Peyer's patch (tissue), 4 donors: Measurements from ENCODE around the gene TMEM106A.

DNA sequence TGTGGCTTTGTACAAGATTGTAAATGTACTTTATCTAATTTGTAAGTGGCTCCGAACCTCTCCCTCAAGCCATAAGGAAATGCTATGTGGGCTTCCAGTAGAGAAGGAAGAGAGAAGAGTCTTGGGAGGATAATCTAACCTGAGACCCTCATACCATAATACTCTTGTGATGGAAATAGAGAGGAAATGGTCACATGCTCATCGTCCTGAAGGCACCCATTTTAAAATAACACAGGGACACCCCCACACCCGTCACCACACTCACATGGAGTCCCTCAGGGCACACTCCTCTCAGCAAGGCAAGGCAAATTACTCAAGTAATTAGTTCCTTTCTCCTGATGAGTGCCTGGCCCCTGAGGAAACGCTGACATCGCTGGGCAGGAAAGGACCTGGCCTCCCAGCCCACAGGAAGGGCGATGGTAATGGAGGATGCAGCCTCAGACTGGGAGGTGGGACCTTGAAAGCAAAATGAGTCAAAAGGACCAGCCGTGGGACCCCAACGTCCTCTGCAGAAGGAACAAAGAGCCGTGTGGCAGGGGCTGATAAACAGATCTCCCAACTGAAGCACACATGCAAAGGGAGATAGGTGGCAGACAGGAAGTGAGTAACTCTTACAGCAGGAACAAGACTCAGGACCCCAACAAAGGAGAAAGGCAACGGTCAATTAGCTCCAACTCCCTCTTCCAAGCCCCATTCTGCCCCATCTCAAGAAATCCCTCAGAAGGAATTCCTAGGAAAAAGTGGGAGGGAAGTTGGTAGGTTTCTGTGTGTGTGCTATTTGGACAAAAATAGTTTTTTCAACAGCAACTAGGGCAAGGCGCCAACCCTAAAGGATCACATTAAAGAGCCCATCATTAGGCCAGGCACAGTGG lies 31.5 kb downstream of the STAT5A start:
- PRO-cap = no peak
- RAMPAGE, long total RNA, 4 experiments = no peak in any of the 4 experiments

GRCh38 chr17:42517118-42518016 lies 18.7 kb upstream of the NAGLU start:
- PRO-cap = no peak
- RAMPAGE, long total RNA, 4 experiments = no peak in any of the 4 experiments

DNA sequence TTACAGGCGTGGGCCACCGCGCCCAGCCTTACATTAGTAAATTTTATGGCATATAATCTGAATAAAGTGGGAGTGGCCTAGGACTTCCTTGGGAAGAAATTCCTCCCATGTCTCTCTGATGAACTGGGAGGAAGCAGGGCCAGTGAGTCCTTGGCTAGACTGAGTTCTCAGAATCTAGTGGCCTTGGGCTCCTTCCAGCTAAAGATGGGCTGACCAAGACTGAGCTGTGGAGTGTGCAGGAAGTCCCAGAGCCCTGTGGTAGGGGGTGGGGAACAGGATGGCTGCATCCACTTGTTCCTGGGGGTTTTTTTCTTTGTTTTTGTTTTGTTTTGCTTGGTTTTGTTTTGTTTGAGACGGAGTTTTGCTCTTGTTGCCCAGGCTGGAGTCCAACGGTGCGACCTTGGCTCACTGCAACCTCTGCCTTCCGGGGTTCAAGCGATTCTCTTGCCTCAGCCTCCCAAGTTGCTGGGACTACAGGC lies 9.9 kb upstream of the NAGLU start:
- PRO-cap = unidirectional peak, plus-strand start at position 118 of the sequence
- RAMPAGE, long total RNA, 4 experiments = no peak in any of the 4 experiments

- PRO-cap = no peak
- RAMPAGE, long total RNA, 4 experiments = no peak in any of the 4 experiments
These were observed 7.0 kb upstream of the HSD17B1 start for GRCh38 chr17:42545649-42546109.

- PRO-cap = bidirectional peak, plus-strand start at chr17:42554607, minus-strand start at chr17:42554567; bidirectional peak, plus-strand start at chr17:42554869, minus-strand start at chr17:42554733
- RAMPAGE, long total RNA, 4 experiments = start-site peak on the plus strand in 1 of 4 experiments, at chr17:42554616-42554852 at its widest, 5 reads per replicate; start-site peak on the minus strand in 2 of 4 experiments, at chr17:42554732-42554773 at its widest, 13 to 20 reads per replicate
These were observed 1.8 kb downstream of the HSD17B1 start for GRCh38 chr17:42554148-42555237.

DNA sequence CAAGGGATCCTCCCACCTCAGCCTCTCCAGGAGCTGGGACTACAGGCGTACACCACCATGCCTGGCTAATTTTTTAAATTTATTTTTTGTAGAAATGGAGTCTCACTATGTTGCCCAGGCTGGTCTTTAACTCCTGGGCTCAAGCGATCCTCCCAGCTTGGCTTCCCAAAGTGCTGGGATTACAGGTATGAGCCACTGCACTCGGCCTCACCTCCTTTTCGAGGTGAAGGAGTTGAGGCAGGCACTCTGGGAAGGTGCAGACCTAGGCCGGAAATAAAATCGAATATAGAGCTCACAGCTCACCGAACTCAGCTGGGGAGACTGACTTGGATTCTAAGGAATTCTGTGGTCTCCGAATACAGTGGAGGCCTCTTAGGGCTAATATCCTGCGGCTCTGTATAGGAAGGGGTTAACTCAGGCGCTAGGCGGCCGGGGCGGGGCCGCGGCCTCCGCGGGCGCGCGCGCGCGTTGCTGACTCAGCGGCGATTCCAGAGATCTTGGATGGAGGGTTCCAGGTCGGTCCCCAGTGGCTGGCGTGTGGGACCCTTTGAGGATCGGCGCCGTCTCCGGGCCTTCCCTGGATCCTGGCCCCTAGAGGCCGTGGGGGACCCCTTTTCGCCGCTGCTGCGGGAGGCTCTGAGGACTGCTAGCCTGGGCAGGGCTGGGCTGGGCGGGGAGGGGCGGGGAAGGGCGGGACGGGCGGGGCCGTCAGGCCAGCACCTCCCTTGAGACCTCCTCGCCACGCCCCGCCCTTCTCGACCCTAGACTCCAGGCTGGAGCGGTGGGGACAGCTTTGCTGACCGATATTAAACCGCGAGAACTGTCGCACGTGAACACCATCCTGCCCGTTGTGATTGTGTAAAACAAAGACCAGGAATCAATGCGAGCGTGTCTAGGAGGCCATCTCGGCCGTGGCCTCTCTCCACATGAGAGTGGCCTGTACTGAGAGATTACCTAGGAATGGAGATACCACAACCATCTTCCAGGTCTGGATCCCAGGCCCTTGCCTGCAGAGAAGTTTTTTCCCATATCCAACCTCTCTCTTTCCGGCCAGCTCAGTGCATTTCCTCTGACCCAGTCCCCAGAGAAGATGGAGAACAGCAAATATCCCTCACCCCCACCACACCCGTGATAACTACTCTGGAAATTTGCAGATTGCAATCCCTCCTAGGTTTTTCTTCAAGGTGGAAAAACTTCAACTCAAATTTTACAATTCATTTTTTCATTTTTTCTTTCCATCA lies 1.3 kb upstream of the PLEKHH3 start:
- PRO-cap = unidirectional peak, plus-strand start at position 491 of the sequence; bidirectional peak, plus-strand start at position 880 of the sequence, minus-strand start at position 626 of the sequence
- RAMPAGE, long total RNA, 4 experiments = no peak in any of the 4 experiments

- PRO-cap = no peak
- RAMPAGE, long total RNA, 4 experiments = no peak in any of the 4 experiments
These were observed 4.3 kb upstream of the EZH1 start for GRCh38 chr17:42749012-42749641.

DNA sequence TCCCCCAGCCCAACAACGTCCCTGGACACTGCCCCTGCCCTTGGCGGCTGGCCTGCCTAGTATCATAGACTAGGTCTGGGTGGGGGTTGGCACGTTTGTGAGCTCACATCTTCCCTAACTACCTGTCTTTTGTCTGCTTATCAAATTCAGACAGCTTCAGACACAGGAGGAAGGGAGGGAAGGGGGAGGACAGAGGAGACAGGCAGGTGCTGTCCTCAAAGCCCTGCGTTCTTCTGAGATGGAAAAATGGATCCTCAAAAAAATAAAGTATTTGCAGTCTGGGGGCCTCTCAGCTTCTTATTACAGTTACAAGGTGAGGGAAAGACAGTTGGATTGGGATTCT lies 718 bp downstream of the PSME3 start:
- PRO-cap = no peak
- RAMPAGE, long total RNA, 4 experiments = no peak in any of the 4 experiments

- PRO-cap = no peak
- RAMPAGE, long total RNA, 4 experiments = no peak in any of the 4 experiments
These were observed 1.1 kb upstream of the AOC3 start for GRCh38 chr17:42849742-42850438.

- PRO-cap = no peak
- RAMPAGE, long total RNA, 4 experiments = no peak in any of the 4 experiments
These were observed 514 bp downstream of the PTGES3L start for GRCh38 chr17:42979381-42979751.

GRCh38 chr17:43013244-43014405 lies 7.0 kb downstream of the IFI35 start:
- PRO-cap = no peak
- RAMPAGE, long total RNA, 4 experiments = no peak in any of the 4 experiments

GRCh38 chr17:43092867-43094067 lies 31.9 kb downstream of the BRCA1 start:
- PRO-cap = no peak
- RAMPAGE, long total RNA, 4 experiments = start-site peak on the minus strand in 1 of 4 experiments, at chr17:43093163-43093922 at its widest, 8 reads per replicate

- PRO-cap = no peak
- RAMPAGE, long total RNA, 4 experiments = start-site peak on the minus strand in 2 of 4 experiments, at chr17:43166241-43166408 at its widest, 8 to 11 reads per replicate
These were observed 4.6 kb upstream of the NBR1 start for GRCh38 chr17:43166035-43167147.

DNA sequence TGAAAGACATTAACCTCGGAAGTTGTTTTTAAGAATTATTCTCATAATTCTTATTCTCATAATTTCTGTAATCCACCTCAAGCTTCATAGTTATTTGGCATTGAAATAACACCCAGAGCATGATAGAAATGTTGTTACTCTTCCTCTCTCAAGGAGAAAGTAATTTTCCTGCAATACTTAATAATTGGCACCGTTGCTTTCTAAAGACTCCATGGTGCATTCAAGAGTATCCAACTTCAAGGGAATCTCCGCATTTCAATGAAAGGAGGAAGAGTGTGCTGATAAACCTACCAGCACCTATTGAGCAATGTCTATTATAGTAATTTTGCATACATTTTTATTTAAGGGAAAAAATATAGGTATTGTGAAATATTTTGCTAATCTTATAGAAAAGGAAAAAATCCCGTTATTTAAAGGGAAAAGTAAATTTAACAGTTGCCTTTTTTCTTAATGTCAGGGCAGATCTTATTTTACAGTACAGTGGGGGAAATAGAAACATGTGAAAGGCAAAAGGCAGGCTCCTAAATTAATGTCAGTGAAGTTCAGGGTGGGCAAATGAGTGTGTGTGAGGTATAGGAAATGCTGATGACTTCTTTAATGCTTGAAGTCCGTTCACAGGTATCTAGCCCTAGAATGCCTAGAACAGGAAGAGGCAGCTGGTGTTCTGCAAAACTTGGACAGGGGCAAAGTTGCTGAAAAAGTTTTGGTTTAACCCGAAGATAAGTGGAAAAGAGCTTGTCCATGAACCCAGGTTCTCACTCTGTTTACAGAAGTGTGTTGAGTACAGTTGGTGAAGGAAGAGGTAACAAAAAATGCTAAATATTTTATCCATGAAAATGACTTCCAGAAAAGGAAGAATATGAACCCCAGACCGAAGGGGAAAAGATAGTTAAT lies 975 bp upstream of the TMEM106A start:
- PRO-cap = no peak
- RAMPAGE, long total RNA, 4 experiments = no peak in any of the 4 experiments

- PRO-cap = bidirectional peak, plus-strand start at chr17:43211875, minus-strand start at chr17:43211741
- RAMPAGE, long total RNA, 4 experiments = start-site peak on the plus strand in 1 of 4 experiments, at chr17:43211873-43211921 at its widest, 17 reads per replicate
These were observed at the start of gene TMEM106A for GRCh38 chr17:43211371-43212530. Gene TMEM106A, plus strand, starts transcription at chr17:43211875.

GRCh38 chr17:43272544-43273118 lies 44.2 kb upstream of the CCDC200 start:
- PRO-cap = no peak
- RAMPAGE, long total RNA, 4 experiments = no peak in any of the 4 experiments

DNA sequence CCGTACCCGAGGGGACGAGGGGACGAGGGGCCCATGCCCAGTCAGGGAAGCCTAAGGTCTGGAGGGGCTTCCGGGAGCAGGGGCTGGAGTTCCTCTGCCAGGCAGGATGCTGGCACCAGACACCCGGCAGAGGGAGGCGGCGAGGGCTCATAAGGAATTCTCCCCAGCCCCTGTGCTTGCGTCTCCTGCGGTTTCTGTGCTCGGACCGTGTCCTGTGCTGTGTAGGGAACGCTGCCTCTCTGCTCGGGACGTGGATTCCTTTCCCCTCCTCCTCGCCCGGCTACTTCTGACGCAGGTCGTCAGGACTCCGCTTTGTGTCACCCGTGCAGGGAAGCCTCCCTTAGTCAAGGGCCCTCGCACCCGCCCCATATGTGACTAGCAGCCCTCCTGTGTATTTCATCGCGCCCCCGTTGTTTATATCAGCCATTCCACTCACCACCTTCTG lies 62.6 kb upstream of the CCDC200 start:
- PRO-cap = no peak
- RAMPAGE, long total RNA, 4 experiments = no peak in any of the 4 experiments

GRCh38 chr17:43359591-43360207 lies 39.1 kb upstream of the ARL4D start:
- PRO-cap = no peak
- RAMPAGE, long total RNA, 4 experiments = no peak in any of the 4 experiments

DNA sequence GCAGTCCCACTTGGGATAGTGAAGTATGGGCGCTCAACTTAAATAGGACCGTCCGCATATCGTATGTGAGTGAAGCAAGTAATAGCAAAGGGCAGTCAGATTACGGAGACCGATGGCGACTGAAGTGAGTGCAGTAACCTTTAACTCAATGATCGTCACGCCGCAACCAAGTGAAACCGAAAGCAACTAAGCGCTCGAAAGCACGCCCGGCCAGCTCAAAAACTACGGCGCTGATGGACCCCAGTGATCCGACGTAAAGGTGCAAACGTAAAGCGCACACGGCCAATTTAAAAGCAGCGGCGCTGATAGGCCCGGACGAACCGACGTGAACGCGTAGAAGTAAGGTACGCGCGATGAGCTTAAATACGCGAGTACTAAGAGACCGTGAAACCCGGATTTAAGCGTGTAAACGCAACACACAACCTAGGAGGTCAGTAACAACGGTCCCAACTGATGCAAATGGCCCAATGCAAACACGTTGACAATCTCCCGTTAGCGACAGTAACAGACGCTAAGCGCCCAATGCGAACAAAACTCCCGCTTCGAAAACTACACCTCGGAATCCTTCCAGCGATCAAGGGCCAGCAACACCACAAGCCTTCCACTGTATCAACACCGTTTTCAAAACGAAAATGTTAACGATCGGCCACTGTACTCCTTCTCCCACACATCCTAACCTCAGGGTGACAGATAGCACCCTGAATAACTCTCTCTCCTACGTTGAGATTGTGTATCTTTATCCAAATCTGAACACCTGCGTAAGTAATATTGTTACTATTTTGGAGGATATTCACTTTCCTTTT lies 37.9 kb upstream of the ARL4D start:
- PRO-cap = bidirectional peak, plus-strand start at position 218 of the sequence, minus-strand start at position 172 of the sequence; bidirectional peak, plus-strand start at position 318 of the sequence, minus-strand start at position 320 of the sequence; bidirectional peak, plus-strand start at position 388 of the sequence, minus-strand start at position 452 of the sequence; bidirectional peak, plus-strand start outside the sequence, minus-strand start at position 614 of the sequence
- RAMPAGE, long total RNA, 4 experiments = start-site peak on the minus strand in 3 of 4 experiments, centred at positions 621 to 625 of the sequence, 35 to 454 reads per replicate

DNA sequence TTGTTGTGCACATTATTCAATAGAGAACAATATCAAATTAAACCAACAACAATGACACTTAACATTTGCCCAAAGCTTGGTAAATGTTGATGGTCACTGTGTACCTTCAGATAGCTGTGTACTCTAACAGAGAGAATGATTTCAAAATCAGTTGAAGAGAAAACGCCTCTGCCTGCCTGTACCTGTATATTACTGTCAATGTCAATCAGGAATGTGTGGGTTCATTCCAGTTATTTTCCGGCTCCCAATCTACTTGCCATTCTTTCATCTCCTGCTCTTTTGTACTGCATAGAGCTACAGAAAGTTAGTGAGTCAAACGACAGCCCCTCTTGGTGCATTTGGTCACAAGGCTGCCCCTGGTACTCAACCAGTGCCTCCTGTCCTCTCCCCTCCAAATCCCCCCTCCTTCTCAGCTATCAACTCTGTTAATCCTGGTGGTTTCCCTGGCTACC lies 13.7 kb upstream of the ARL4D start:
- PRO-cap = no peak
- RAMPAGE, long total RNA, 4 experiments = no peak in any of the 4 experiments